ENCODE data around the gene TEX37.

DNA sequence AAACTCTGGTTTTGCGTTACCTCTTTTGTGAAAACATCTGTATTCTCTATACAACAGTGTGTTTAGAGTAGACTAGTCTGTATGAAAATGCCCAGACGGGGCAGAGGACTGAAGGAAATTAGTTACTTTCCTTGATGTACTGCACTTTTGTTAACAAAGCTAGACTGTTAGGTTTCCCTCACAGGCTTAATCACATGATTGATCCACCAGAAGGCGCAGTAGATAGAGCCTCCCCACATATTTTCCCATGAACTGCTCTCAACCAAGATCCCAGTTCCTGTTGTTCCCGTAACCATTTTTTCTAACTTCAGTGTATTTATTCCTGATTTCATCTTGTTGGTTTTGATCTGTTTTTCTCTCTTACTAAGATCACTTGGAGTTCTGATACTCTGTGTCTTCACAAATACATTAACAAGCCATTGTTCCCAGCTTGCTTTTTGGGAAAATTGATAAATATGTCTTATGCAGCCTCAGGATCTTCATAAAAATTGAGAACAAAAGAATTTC, 2.7 kb downstream of the MRPL35 start:
- PRO-cap: no peak

DNA sequence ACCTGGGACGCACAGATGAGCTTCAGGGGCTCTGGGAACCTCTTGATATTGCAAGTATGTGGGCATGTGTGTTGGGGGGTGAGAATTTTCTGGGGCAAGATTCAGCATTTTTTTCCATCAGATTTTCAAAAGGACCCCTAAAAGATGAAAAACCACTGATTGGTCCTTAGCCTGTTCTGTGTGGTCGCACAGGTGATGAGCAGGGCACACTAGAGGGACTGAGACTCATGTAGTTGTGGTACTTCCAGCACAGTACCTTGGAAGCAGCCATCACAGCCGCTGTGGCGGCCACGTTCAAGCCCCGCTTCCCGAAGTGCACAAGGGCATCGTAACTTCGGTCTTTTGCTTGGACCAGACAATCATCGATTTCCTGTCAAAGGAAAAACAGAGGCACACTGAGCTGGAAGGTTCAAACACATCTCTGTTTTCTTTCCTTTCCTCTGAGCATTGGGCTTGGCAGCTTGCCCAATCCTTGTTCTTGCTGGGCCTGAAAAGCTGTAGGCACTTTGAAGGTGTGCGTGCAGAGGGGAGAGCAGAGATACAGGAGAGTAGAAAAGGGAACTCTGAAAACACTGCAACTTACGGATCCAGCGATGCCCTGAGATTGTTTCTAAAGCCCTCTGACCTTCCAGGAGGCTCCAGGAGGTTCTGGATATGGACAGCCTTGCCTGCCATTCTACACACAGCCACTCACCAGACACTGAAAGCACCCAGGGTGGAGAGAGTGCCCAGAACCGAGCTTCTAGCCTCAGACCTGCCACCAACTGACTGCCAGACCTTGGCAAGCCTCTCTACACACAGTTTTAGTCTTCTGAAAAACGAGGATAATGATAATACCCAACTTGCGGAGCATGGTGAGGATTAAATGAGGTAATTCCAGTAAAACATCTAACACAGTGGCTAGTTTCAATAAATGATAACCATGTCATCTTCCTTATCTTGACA, 52.7 kb downstream of the MRPL35 start:
- PRO-cap: no peak

GRCh38 chr2:86297506-86298258, 39.7 kb downstream of the REEP1 start:
- PRO-cap: bidirectional peak, plus-strand start at chr2:86298024, minus-strand start at chr2:86297846

DNA sequence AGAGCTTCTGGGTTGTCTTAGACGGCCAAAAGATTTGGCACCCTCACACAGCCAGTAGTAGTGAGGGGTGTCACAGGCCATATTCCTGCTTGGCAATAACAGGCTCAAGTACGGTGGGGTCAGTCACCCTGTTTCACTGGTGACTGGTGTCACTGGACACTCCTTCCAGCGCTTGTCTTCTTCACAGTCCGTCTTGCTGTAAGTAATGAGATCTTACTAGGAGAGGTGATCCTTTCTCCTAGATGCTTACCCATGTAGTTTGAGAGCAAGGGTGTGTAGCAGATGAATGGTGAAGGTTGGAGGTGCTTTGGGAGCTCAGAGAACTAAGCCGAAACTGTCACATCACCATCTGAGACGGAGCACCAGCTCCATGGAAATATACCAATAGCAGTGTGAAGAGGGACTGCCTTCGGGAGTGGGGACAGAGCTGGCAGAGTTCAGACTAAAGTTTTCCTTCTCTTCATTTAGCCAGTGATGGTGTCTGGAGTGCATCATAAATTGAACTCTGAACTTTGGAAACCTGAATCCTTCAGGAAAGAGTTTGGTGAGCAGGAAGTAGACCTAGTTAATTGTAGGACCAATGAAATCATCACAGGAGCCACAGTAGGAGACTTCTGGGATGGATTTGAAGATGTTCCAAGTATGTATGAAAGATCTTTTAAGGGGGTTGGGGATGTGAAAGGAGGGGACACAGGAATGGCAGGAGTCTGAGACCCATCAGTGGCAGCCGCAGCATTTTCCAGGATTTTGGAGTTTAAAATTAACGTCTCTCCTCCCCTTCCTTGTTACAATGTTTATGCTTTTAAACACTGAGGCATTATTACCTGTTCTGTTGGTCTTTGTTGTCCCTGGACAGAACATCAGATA, 42.6 kb downstream of the KDM3A start:
- PRO-cap: no peak

DNA sequence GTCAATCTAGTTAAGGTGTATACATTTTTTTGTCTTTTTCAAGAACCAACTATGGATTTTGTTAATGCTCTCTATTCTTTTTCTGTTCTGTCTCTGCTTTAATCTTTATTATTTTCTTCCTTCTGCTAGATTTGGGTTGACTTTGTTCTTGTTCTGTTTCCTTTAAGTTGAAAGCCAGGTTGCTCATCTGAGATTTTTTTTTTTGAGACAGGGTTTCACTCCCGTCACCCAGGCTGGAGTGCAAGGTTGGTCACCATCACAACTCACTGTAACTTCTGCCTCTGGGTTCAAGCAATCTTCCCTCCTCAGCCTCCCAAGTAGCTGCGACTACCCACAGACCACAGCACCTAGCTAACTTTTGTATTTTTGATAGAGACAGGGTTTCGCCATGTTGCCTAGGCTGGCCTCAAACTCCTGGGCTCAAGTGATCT, 29.9 kb downstream of the CHMP3 start:
- PRO-cap: no peak

GRCh38 chr2:86622838-86623720, 586 bp downstream of the RNF103 start:
- PRO-cap: bidirectional peak, plus-strand start at chr2:86623056, minus-strand start at chr2:86623020; bidirectional peak, plus-strand start at chr2:86623364, minus-strand start at chr2:86623249

DNA sequence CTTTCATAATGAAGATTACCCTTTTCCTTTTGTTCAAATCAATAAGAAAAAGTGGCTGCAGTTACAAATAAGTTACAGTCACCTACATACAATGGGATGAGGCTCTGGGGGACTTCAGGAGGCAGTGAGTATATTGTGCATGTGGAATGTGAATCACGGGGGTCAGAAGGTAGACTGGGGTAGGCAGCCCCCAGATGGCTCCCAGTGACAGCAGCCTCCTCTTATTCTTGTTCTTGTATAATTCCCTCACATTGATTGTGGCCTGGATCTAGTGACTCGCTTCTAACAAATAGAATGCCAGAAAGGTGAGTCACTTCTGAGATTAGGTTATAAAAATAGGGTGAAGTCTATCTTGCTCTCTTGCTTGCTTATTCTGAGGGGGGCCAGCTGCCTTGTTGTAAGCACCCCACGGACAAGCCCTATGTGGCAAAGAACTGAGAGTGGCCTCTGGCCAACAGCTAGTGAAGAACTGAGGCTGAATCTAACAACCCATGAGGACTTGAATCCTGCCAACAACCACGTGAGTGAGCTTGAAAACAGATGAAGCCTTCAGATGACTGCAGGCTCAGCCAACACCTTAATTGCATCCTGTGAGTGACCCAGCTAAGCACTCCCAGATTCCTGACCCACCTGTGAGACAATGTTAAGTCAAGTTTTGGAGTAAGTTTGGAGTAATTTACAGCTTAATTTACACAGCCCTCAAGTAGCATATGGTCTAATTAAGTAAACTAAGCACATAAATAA, 15.6 kb upstream of the RMND5A start:
- PRO-cap: no peak

GRCh38 chr2:87456473-87457233, 291.2 kb upstream of the PLGLB2 start:
- PRO-cap: no peak

- PRO-cap: no peak
Observed at GRCh38 chr2:87515118-87515606, 232.7 kb upstream of the PLGLB2 start.

DNA sequence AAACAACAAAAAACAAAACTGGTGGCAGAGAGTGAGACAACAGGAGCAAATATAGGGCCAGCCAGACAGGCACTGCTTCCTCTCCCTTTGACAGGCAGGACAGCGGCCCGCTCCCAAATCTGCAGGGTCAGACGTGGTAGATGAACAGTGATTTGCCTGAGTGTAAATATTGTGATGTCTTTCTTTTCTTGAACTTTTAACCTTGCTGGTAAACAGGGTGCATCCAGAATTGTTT, 217.5 kb upstream of the PLGLB2 start:
- PRO-cap: no peak

DNA sequence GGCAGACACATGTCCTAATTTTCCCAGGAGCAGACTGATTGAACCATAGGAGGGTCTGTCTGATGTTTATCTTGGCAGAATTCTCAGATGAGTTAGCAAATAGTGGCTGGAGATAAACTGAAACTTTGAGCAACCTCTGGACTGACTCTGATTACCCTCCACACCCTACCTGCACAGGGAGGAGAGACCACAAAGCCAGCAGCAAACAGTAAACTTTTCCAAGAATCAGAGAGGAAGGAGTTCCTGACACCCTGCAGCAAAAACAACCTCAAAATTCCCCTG, 89.9 kb upstream of the PLGLB2 start:
- PRO-cap: no peak

DNA sequence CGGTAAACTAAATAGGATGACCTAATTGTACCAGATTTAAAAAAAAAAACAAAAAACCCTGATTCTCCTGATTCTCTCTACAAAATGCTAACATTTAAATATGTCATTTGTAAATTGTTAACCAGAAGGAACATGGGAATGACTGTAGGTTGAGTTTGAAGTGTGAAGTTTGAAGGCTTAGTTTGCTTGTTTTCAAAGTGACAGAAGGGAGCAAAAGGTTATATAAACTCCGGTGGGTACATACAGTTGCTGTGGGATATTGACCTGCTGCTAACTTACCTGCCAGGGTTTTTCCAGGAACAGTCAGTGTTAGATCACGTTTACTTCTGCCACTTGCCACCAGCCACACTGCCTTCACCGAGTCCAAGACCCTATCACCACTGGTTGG, 6.8 kb downstream of the PLGLB2 start:
- PRO-cap: no peak

GRCh38 chr2:88016654-88017371, 38.8 kb downstream of the KRCC1 start:
- PRO-cap: no peak

DNA sequence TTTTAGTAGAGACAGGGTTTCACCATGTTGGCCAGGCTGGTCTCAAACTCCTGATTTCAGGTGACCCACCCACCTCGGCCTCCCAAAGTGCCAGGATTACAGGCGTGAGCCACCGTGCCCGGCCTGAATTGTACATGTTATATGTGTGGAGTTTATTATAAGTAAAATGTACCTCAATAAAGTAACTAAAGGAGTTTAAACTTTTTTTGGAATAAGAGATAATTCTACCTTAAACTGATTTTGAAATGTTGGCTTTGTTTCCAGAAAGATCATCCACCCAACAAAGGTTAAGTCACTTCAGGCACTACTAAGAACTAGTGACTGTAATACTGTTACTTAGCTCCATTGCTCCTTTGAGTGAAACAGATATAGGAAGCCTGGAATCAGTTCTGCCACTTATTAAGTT, 9.7 kb downstream of the KRCC1 start:
- PRO-cap: no peak

- PRO-cap: no peak
Observed at GRCh38 chr2:88136647-88137189, 8.9 kb upstream of the FABP1 start.

DNA sequence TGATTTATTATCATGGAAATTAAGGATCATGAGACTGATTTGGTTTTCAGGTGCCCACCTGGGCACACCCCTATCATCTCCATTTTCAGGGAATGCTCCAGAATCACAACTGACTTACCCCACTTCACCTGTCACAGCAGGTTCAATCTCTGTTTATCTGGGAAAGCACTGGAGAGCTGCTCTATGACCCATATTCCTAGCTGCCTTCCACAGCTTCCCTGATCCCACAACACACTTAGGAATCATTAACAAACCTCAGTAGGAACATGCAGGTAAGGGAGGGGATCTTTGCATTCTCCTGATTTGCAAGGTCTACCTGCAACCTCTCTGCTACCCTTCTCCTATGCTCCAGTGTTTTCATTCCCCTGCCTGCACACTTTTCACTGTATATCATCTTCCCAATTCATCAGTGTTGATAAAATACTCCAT, 18.7 kb upstream of the FABP1 start:
- PRO-cap: no peak

- PRO-cap: no peak
Observed at GRCh38 chr2:88171181-88171422, 956 bp downstream of the THNSL2 start.

GRCh38 chr2:88482015-88482386, 29.5 kb upstream of the FOXI3 start:
- PRO-cap: no peak

DNA sequence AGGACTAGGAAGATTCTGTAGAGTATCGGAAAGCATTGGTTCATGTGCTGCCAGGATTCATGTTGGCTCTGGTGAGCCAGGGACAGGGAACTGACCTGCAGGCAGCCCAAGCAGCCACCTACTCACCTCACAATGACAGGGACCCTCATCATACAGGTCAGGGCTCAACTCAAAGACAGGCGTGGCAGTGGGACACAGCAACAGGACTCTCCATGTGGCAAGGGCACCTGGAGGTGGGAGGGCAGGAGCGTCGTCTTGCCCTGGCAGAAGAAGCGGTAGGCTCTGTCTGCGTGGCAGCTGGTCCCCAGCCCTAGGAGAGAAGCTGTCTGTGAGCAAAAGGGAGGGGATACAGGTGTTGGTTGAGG, at the start of gene TEX37:
Gene TEX37, plus strand, starts transcription at position 195 of the 365 bp plus-strand sequence.
- PRO-cap: no peak

GRCh38 chr2:88581536-88582136, 45.6 kb downstream of the EIF2AK3 start:
- PRO-cap: no peak